Keratinocyte (primary cell): Measurements from ENCODE around the genes LIN28B and PREP.

CAGE:
- cytosol, long polyA minus RNA, result no peak
- cytosol, long polyA plus RNA, result no peak
- long polyA plus RNA, result no peak
- nucleus, long polyA minus RNA, result no peak
- nucleus, long polyA plus RNA, result no peak
Observed at GRCh38 chr6:96523109-96523367, 1.4 kb downstream of the UFL1 start.

CAGE:
- cytosol, long polyA minus RNA, result no peak
- cytosol, long polyA plus RNA, result no peak
- long polyA plus RNA, result no peak
- nucleus, long polyA minus RNA, result no peak
- nucleus, long polyA plus RNA, result no peak
Observed at GRCh38 chr6:96694551-96695084, 131.7 kb downstream of the FHL5 start.

DNA sequence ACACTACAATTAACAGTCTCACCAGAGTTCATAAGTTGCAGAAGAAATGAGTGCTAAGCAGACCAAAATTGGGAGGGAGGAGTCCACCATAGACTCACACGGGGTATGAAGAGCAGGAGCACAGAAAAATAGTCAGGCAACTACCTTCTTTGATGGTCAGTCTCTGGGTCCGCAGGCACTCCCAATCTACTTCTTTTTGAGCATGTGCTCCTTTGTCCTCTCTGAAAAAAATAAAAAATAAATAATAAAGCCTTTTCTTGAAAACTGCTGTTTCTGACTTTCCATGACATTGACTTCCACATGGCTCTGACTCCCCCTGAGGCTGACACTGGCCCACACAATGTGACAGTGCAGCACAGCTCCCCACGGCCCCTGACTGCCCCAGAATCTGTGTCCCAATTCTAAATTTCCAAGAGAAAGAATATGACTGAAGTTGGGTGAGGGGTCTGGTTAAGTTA lies 127.3 kb downstream of the GPR63 start:
CAGE:
- cytosol, long polyA minus RNA, result no peak
- cytosol, long polyA plus RNA, result no peak
- long polyA plus RNA, result no peak
- nucleus, long polyA minus RNA, result no peak
- nucleus, long polyA plus RNA, result no peak

GRCh38 chr6:97282220-97282776 lies 718 bp downstream of the MMS22L start:
CAGE:
- cytosol, long polyA minus RNA, result no peak
- cytosol, long polyA plus RNA, result no peak
- long polyA plus RNA, result no peak
- nucleus, long polyA minus RNA, result no peak
- nucleus, long polyA plus RNA, result no peak

DNA sequence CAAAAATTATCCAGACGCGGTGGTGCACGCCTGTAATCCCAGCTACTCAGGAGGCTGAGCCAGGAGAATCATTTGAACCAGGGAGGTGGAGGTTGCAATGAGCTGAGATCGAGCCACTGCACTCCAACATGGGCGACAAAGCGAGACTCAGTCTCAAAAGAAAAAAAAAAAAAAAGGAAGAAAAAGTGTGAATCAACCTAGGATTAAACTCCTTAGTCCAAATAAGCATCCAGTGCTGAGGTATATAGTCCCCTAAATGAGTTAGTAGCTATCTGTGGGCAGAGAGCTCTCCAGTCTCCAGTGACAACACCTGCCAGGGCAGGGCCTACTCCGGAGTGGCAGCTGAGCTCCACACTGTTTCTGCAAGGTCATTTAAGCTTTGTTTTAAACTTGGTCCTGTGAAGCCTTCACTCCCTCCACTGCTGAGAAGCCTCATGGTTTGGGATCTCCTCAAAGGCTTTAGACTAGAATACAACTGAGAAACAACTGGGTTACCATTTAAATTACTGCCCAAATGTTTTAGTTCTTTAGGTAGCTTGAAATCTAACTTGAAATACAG lies 2.1 kb downstream of the FAXC start:
CAGE:
- cytosol, long polyA minus RNA, result no peak
- cytosol, long polyA plus RNA, result no peak
- long polyA plus RNA, result no peak
- nucleus, long polyA minus RNA, result no peak
- nucleus, long polyA plus RNA, result no peak

CAGE:
- cytosol, long polyA minus RNA, result no peak
- cytosol, long polyA plus RNA, result no peak
- long polyA plus RNA, result no peak
- nucleus, long polyA minus RNA, result no peak
- nucleus, long polyA plus RNA, result no peak
Observed at GRCh38 chr6:99348187-99348694, 1.2 kb downstream of the FAXC start.

GRCh38 chr6:99588457-99589304 lies 18.0 kb upstream of the PRDM13 start:
CAGE:
- cytosol, long polyA minus RNA, result no peak
- cytosol, long polyA plus RNA, result no peak
- long polyA plus RNA, result no peak
- nucleus, long polyA minus RNA, result no peak
- nucleus, long polyA plus RNA, result no peak

GRCh38 chr6:100281144-100281927 lies 183.4 kb downstream of the SIM1 start:
CAGE:
- cytosol, long polyA minus RNA, result no peak
- cytosol, long polyA plus RNA, result no peak
- long polyA plus RNA, result no peak
- nucleus, long polyA minus RNA, result no peak
- nucleus, long polyA plus RNA, result no peak

GRCh38 chr6:100484491-100485081 lies 19.9 kb upstream of the SIM1 start:
CAGE:
- cytosol, long polyA minus RNA, result no peak
- cytosol, long polyA plus RNA, result no peak
- long polyA plus RNA, result no peak
- nucleus, long polyA minus RNA, result no peak
- nucleus, long polyA plus RNA, result no peak

CAGE:
- cytosol, long polyA minus RNA, result no peak
- cytosol, long polyA plus RNA, result no peak
- long polyA plus RNA, result no peak
- nucleus, long polyA minus RNA, result no peak
- nucleus, long polyA plus RNA, result no peak
Observed at GRCh38 chr6:101402512-101403308, 9.2 kb downstream of the GRIK2 start.

DNA sequence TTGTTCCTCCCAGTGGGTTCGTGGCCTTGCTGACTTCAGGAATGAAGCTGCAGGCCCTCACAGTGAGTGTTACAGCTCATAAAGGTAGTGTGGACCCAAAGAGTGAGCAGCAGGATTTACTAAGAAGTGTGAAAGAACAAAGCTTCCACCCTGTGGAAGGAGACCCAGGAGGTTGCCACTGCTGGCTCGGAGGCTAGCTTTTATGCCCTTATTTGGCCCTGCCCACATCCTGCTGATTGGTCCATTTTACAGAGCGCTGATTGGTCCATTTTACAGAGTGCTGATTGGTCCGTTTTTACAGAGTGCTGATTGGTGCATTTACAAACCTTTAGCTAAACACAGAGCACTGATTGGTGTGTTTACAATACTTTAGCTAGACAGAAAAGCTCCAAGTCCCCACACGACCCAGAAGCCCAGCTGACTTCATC lies 1732.0 kb downstream of the HACE1 start:
CAGE:
- cytosol, long polyA minus RNA, result no peak
- cytosol, long polyA plus RNA, result no peak
- long polyA plus RNA, result no peak
- nucleus, long polyA minus RNA, result no peak
- nucleus, long polyA plus RNA, result no peak

GRCh38 chr6:104956488-104957827 lies at the start of gene LIN28B:
Gene LIN28B (plus strand): TSS chr6:104957107.
CAGE:
- cytosol, long polyA minus RNA, result no peak
- cytosol, long polyA plus RNA, result no peak
- long polyA plus RNA, result no peak
- nucleus, long polyA minus RNA, result no peak
- nucleus, long polyA plus RNA, result no peak

DNA sequence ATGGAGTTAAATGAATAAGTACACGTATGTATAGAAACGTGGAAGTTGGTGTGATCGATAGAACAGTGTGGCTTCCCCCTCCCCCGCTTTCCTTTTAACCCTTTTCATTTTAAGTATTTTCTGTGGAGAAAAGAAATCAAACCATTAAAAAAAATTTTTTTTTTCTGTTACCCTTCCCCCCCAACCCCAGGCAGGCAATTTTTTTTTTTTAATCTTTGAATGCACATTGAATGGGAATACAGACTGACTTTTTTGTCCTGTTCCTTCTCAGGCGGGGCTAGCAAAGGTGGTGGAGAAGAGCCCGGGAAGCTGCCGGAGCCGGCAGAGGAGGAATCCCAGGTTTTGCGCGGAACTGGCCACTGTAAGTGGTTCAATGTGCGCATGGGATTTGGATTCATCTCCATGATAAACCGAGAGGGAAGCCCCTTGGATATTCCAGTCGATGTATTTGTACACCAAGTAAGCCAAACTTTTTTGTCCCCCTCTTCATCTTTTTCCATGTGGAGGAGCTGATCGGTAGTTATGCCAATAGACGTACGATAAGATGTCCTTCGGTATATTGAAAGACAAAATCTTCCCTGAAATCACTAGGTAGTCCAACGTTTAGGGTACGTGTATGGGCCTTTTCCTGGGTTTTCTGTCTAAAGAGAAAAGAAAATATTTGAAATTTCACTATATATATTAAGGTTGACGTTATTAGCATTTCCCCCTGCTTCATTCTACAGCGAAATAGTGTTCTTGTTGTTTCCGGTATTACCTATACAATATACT lies 1.1 kb downstream of the LIN28B start:
CAGE:
- cytosol, long polyA minus RNA, result no peak
- cytosol, long polyA plus RNA, result no peak
- long polyA plus RNA, result no peak
- nucleus, long polyA minus RNA, result no peak
- nucleus, long polyA plus RNA, result no peak

CAGE:
- cytosol, long polyA minus RNA, result no peak
- cytosol, long polyA plus RNA, result no peak
- long polyA plus RNA, result no peak
- nucleus, long polyA minus RNA, result no peak
- nucleus, long polyA plus RNA, result no peak
Observed at GRCh38 chr6:105161435-105161900, 18.3 kb downstream of the POPDC3 start.

CAGE:
- cytosol, long polyA minus RNA, result no peak
- cytosol, long polyA plus RNA, result no peak
- long polyA plus RNA, result no peak
- nucleus, long polyA minus RNA, result no peak
- nucleus, long polyA plus RNA, result no peak
Observed at GRCh38 chr6:105307307-105307742, 95.6 kb downstream of the PREP start.

GRCh38 chr6:105402923-105403821 lies at the start of gene PREP:
Gene PREP (minus strand): TSS chr6:105403082.
CAGE:
- cytosol, long polyA minus RNA, result no peak
- cytosol, long polyA plus RNA, result no peak
- long polyA plus RNA, result no peak
- nucleus, long polyA minus RNA, result no peak
- nucleus, long polyA plus RNA, result no peak

DNA sequence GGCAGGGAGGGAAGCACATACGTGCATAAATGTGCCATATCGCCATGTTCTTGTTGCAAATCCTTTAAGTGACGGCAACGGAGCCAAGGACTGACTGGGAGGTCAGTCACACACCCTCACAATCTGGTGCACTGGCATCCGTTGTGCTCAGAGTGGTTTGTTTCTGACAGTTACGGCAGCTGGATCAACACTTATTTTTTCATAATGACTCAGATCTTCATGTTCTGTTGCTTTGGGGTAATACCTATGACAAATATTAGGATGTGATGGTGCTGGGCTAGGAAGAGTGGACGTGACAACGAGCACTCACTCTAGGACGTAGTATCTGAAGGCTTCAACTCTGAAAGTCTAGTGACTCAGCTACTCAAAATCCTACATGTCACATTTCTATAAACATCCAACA lies 56.2 kb upstream of the PREP start:
CAGE:
- cytosol, long polyA minus RNA, result no peak
- cytosol, long polyA plus RNA, result no peak
- long polyA plus RNA, result no peak
- nucleus, long polyA minus RNA, result no peak
- nucleus, long polyA plus RNA, result no peak

CAGE:
- cytosol, long polyA minus RNA, result no peak
- cytosol, long polyA plus RNA, result no peak
- long polyA plus RNA, result no peak
- nucleus, long polyA minus RNA, result no peak
- nucleus, long polyA plus RNA, result no peak
Observed at GRCh38 chr6:105757768-105758053, 328.4 kb upstream of the PRDM1 start.

CAGE:
- cytosol, long polyA minus RNA, result no peak
- cytosol, long polyA plus RNA, result no peak
- long polyA plus RNA, result no peak
- nucleus, long polyA minus RNA, result no peak
- nucleus, long polyA plus RNA, result no peak
Observed at GRCh38 chr6:105793008-105793537, 293.1 kb upstream of the PRDM1 start.

DNA sequence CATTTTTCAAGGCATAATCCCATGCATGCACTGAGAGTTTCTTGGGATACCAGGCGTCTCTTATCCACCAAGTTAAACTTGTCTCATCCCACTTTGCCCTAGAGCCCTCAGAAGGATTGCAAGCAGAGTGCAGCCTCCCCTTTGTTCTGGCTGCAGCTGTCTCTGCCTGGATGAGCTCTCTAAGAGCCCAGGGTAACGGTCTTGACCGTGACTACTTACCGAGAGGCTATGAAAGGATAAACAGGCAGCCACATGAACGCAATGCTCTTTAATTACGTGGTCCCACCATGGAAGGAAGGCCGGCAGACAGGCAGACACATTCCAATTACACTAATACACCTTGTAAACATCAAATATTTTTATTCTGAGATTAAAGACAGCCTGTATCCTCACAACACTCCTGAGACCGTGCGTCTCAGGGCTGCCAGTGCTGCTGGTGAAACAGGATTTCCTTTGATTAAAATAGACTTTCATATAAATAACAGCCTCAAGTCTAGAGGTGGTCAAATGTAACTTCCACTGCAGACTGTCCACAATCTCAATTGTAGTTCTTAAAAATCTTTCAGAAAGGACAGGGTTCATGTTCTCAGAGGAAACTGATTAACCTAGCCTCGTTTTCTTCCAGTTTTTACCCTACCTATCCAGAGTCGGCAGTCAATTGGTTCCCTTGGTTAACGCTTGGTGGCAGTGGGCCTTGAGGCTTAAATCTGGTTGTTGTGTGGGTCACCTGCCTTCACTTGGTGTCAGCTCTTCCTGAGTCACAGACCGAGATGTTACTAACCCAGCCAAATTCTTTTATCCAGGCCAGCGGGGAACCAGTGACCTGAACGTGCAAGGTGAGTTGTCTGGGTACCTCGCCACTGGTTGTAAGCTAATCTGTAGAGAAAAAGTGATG lies 209.9 kb upstream of the PRDM1 start:
CAGE:
- cytosol, long polyA minus RNA, result no peak
- cytosol, long polyA plus RNA, result no peak
- long polyA plus RNA, result no peak
- nucleus, long polyA minus RNA, result no peak
- nucleus, long polyA plus RNA, result no peak